ENCODE measurements around a stretch of chr10.

DNA sequence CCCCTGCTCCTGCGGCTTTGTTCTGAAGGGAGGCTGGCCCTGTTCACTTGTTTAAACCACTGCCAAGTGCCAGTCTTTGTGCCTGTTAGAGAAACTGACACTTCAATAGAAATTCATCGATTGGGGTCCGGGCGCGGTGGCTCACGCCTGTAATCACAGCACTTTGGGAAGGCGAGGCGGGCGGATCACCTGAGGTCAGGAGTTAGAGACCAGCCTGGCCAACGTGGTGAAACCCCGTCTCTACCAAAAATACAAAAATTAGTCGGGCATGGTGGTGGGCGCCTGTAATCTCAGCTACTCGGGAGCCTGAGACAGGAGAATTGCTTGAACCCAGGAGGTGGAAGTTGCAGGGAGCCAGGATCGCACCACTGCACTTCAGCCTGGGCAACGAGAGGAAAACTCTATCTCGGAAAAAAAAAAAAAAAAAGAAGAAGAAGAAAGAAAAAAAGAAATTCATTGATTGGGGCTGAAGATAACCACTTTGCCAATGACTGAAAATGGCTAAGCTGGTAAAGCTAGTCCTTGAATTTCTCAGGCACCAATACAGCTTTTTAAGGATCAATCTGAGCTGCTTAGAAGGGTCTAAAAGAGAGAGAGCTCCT lies 210.9 kb downstream of the CAMK1D start:
- PRO-cap, 4 experiments = no peak in any of the 4 experiments
- RAMPAGE, long total RNA, 2 experiments = no peak in any of the 2 experiments

GRCh38 chr10:12602506-12602863 lies 253.1 kb downstream of the CAMK1D start:
- PRO-cap, 4 experiments = peak in 2 of 4 experiments; most common plus-strand start chr10:12602752 (in 2); most common minus-strand start chr10:12602600 (in 1)
- RAMPAGE, long total RNA, 2 experiments = no peak in any of the 2 experiments

GRCh38 chr10:12604065-12604505 lies 254.7 kb downstream of the CAMK1D start:
- PRO-cap, 4 experiments = peak in 1 of 4 experiments; most common minus-strand start chr10:12604239 (in 1)
- RAMPAGE, long total RNA, 2 experiments = no peak in any of the 2 experiments

DNA sequence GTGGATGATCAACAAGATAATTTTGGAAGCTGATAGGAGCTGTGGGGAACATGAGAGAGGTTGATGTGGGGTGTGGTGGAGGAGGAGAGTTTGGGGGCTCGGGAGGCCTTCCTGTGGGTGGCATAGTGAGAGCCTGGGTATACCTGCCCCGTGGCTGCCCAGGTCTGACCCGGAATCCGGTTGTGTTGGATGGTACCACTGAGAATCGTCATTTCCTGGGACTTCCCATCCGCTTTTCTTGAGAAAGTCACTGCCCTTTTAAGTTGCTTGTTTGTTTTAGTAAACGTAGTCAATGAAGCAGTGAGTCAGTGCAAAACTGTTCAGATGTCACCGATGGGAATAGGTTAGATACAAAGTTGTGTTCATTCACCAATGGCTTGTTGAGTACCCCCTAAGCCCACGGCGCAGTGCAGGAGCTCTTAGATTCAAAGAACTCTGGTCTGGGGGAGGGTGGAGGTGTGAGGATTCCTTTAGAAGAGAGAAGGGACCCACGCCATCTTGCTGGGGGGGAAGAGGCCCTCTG lies 285.8 kb downstream of the CAMK1D start:
- PRO-cap, 4 experiments = no peak in any of the 4 experiments
- RAMPAGE, long total RNA, 2 experiments = no peak in any of the 2 experiments

DNA sequence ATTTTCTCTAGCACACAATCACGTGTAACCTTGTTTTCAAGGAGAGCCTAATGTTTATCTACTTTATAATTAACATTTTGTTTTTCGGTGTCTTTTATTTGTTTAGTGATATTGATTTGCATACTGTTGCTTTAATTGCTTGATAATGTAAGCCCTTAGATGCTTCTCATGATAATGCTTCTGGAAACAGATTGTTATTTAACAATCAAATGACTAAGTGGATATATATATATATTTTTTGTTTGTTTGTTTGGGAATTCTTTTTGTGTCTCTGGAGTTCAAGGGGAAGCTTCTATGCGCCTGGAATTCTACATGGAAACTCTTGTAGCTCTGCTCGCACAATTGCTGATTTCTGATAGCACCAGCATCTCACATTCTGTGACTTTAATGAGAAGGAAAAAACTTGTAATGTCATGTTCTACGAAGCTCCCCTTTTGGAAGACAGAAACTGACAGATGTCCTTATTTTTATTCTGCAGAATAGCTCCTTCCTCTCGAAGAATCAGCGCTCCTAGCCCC lies 290.3 kb downstream of the CAMK1D start:
- PRO-cap, 4 experiments = peak in 1 of 4 experiments; most common minus-strand start position 310 of the sequence (in 1)
- RAMPAGE, long total RNA, 2 experiments = no peak in any of the 2 experiments

- PRO-cap, 4 experiments = no peak in any of the 4 experiments
- RAMPAGE, long total RNA, 2 experiments = no peak in any of the 2 experiments
These were observed 17.6 kb upstream of the PHYH start for GRCh38 chr10:13317339-13318069.

DNA sequence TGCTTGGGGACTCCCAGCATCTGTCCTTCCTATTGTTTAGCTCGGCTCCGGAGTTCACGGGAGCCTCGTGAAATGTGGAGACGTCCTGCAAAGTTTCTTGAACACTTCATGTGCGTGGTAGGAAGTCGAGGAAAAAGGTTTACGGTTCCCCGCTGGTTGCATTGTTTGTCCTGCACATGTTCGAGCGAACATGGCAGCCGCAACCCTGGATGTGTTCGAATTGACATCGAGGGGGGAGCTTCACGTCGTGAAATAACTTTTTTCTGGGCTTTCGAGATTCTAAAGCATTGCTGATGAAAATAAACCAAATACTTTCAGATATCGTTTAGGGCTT lies 567 bp upstream of the SEPHS1 start:
- PRO-cap, 4 experiments = peak in 1 of 4 experiments; most common plus-strand start position 218 of the sequence (in 1); most common minus-strand start position 222 of the sequence (in 1)
- RAMPAGE, long total RNA, 2 experiments = no peak in any of the 2 experiments

GRCh38 chr10:13409690-13410367 lies 61.7 kb upstream of the SEPHS1 start:
- PRO-cap, 4 experiments = no peak in any of the 4 experiments
- RAMPAGE, long total RNA, 2 experiments = no peak in any of the 2 experiments

DNA sequence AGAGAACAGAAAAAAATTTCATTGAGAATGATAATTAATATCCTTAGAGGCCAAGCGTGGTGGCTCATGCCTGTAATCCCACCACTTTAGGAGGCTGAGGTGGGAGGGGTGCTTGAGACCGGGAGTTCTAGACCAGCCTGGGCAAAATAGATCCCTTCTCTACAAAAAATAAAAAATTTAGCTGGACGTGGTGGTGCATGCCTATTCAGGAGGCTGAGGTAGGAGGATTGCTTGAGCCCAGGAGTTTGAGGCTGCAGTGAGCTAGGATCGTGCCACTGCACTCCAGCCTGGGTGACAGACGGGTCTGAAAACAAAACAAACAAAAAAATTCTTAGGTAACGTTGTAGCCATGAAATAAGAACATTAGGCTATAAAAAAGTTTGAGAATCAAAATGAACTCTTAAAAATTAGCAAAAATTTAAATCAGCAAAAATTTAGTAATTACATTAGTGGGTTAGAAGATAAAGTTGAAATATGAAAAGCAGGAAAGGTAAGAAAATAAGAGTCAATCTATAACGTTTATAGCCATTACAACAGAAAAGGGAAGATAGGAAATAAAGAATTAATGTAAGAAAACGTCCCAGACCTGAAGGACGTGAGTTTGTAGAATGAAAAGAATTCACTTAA lies 38.4 kb downstream of the PRPF18 start:
- PRO-cap, 4 experiments = no peak in any of the 4 experiments
- RAMPAGE, long total RNA, 2 experiments = no peak in any of the 2 experiments

GRCh38 chr10:13659197-13659812 lies 72.5 kb downstream of the PRPF18 start:
- PRO-cap, 4 experiments = no peak in any of the 4 experiments
- RAMPAGE, long total RNA, 2 experiments = no peak in any of the 2 experiments

GRCh38 chr10:13705771-13706378 lies 119.1 kb downstream of the PRPF18 start:
- PRO-cap, 4 experiments = no peak in any of the 4 experiments
- RAMPAGE, long total RNA, 2 experiments = no peak in any of the 2 experiments

GRCh38 chr10:13712727-13713519 lies 126.2 kb downstream of the PRPF18 start:
- PRO-cap, 4 experiments = no peak in any of the 4 experiments
- RAMPAGE, long total RNA, 2 experiments = no peak in any of the 2 experiments

GRCh38 chr10:13757302-13757737 lies 170.6 kb downstream of the PRPF18 start:
- PRO-cap, 4 experiments = no peak in any of the 4 experiments
- RAMPAGE, long total RNA, 2 experiments = no peak in any of the 2 experiments

DNA sequence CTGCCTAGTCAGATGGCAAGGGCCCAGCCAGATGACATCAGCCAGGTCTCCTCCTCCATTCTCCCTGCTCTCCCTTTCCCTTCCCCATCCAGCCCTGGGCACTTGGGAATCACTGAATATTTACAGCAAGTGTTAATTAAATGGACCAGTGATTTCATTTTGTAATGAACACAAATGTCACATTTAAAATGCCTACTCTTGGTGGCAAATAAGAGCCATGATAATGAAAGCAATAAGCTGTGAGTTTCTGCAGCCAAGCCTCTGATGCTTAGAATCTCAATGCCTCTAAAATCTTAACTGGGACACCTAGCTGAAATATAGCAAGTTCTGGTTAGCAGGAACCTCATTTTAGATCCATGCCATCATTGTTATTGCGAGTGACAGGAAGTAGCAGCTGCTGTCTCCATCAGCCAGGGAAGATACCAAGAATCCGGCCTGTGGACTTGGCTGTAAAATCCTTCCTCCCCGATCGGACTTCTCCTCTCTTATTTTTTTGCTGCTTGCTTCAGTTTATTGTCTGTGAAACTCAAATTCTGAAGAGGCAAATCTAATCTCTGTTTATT lies 202.2 kb downstream of the PRPF18 start:
- PRO-cap, 4 experiments = no peak in any of the 4 experiments
- RAMPAGE, long total RNA, 2 experiments = no peak in any of the 2 experiments

DNA sequence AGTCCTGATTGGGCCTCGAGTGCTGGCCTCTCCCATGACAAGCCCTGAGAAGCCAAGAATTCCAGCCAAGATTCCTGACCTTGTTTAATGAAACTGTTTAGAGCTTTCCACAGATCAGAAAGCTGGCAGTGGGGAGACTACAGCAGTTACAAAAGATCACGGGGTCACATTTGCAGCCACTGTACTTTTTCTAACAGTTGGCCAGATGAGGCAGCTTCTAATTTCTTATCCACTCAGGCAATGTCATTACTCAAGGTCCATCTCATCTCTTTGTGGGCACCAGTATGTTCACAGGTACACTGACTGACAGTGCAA lies 250.6 kb downstream of the PRPF18 start:
- PRO-cap, 4 experiments = no peak in any of the 4 experiments
- RAMPAGE, long total RNA, 2 experiments = no peak in any of the 2 experiments

- PRO-cap, 4 experiments = no peak in any of the 4 experiments
- RAMPAGE, long total RNA, 2 experiments = no peak in any of the 2 experiments
These were observed 290.7 kb downstream of the PRPF18 start for GRCh38 chr10:13877281-13877996.

- PRO-cap, 4 experiments = no peak in any of the 4 experiments
- RAMPAGE, long total RNA, 2 experiments = no peak in any of the 2 experiments
These were observed 302.3 kb downstream of the PRPF18 start for GRCh38 chr10:13889089-13889441.

DNA sequence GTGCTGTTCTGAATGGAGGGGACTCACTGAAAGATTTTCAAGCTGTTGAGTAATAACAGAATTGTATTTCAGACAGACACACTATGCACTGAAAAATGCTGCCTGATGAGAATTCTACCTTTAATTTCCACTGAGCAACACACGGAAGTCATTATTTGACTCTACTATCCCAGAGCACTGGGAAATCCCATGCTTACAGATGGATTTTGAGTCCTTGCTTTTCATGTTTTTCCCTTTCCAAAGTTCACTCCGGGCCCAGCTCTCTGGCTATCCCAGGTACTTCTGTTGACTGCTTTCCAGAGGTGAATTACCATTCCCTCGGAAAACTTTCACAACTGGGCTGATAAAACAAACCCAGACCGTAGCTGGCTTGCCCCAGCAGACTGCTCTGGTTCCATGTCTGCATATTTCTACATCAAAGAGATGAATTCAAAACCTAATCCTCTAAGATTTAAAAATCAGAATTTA lies 205.0 kb upstream of the FRMD4A start:
- PRO-cap, 4 experiments = peak in 4 of 4 experiments; most common plus-strand start position 357 of the sequence (in 4); most common minus-strand start position 284 of the sequence (in 2)
- RAMPAGE, long total RNA, 2 experiments = no peak in any of the 2 experiments

- PRO-cap, 4 experiments = no peak in any of the 4 experiments
- RAMPAGE, long total RNA, 2 experiments = no peak in any of the 2 experiments
These were observed 190.0 kb downstream of the FAM107B start for GRCh38 chr10:14584538-14585235.

DNA sequence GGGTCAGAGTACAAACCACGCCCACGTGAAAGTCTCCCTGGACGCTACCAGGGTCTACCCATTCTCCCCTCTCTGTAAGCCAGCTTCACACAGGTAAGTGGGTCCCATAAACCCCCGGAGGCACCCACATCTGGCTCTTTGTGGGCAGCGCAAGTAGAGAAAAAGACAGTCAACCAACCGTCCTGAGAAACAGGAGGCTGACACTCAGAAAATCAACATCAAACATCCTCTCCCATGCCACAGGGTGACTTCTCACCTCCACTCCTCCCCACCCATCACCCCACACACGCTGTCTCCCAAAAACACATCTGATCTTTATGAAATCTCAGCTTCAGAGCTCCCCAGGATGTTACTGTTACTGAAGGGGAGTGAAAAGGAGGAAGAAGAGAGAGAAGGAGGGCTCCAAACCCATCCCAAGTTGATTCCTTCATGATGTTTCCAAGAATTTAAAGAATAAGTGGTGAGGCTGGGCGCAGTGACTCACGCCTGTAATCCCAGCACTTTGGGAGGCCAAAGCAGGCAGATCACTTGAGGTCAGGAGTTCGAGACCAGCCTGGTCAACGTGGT lies 186.2 kb downstream of the FAM107B start:
- PRO-cap, 4 experiments = peak in 4 of 4 experiments; most common plus-strand start position 61 of the sequence (in 4)
- RAMPAGE, long total RNA, 2 experiments = no peak in any of the 2 experiments